Bronchus fibroblast of lung (primary cell): ENCODE data around the genes KCNMB2, ZNF639 and SOX2.

DNA sequence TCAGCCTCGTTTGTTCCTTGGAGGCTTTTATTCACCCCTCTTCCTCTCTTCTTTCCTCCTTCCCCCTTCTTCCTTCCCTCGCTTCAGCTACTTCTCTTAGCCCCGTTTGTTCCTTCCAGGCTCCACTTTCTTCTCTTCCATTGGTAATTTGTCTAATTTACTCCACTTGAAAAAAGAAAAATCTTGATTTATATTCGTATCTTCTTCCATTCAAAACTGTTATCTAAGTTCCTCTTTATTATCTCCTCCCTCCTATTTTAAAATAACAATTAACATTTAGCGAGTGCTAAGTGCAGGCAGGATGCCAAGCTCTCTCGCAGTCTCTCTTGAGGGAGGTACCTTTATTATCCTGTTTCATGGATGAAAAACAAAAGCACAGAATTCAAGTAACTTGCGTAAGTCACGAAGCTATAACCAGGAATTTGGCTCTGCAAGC lies 418.9 kb upstream of the NAALADL2 start:
- RAMPAGE, long total RNA: no peak

DNA sequence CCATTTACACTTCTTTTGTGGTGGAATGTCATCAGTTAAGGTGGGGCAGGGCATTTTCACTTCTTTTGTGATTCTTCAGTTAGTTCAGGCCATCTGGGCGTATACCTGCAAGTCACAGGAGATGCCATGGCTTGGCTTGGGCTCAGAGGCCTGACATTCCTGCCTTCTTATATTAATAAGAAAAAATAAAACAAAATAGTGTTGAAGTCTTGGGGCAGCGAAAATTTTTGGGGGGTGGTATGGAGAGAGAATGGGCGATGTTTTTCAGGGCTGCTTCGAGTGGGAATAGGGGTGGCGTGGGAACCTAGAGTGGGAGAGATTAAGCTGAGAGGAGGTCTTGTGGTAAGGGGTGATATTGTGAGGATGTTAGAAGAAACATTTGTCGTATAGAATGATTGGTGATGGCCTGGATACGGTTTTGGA lies 875.4 kb downstream of the TBL1XR1 start:
- RAMPAGE, long total RNA: no peak

DNA sequence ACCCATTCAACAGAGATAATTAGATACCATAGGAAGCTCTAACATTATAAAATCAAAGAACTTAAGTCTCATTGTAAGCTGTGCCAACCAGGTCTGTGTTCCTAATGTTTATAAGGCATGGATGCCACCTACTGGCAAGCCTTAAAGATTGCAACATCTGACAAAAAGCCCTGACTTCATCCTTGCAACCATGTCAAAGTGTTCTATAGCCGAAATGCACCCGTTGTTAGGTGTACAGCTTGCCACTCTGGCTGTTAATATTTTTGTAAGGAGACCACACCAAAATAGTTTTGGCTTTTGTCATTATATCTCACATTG lies 258.3 kb downstream of the TBL1XR1 start:
- RAMPAGE, long total RNA: no peak

- RAMPAGE, long total RNA: no peak
Measured at GRCh38 chr3:177019601-177020004, 177.7 kb downstream of the TBL1XR1 start.

DNA sequence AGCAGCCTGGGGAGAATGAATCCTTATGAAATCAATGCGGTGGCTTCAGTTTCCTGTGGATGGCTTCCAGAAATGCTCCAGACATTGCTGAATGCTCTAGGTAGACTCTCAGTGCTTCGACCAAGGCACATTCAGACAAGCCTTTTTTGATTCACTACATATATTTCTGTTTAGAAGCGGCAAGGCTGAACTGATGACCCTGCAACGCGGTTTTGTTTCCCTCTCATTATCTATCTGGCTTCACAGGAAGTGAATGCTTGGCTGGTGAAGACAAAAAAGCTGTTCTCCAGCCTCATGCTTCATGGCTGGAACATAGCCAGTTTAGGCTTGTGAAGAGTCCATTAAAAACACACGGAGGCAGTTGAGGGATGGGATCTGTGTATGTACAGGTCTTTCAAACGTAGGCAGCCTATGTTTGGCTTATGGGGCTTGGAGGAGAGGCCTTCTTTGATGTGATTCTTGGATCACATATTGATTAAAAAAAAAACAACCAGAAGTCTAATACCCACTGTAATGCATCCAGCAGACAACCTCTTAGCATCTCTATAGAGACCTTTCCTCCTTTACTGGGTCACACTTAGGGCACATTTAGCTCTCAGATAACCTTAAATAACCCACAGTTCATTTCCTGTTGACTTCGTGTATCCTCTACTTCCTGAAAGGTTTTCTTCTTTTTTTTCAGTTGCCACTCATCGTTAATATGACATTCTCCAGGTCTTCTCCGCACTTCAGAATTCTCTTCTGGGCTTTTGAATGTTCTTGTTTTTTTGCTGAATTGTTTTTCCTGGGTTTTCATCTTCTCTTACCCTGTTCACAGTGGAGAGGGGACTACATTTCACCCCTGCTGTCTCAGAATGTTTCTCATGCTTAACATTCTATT lies 400.4 kb upstream of the TBL1XR1 start:
- RAMPAGE, long total RNA: no peak

- RAMPAGE, long total RNA: no peak
Measured at GRCh38 chr3:177827325-177827931, 630.1 kb upstream of the TBL1XR1 start.

DNA sequence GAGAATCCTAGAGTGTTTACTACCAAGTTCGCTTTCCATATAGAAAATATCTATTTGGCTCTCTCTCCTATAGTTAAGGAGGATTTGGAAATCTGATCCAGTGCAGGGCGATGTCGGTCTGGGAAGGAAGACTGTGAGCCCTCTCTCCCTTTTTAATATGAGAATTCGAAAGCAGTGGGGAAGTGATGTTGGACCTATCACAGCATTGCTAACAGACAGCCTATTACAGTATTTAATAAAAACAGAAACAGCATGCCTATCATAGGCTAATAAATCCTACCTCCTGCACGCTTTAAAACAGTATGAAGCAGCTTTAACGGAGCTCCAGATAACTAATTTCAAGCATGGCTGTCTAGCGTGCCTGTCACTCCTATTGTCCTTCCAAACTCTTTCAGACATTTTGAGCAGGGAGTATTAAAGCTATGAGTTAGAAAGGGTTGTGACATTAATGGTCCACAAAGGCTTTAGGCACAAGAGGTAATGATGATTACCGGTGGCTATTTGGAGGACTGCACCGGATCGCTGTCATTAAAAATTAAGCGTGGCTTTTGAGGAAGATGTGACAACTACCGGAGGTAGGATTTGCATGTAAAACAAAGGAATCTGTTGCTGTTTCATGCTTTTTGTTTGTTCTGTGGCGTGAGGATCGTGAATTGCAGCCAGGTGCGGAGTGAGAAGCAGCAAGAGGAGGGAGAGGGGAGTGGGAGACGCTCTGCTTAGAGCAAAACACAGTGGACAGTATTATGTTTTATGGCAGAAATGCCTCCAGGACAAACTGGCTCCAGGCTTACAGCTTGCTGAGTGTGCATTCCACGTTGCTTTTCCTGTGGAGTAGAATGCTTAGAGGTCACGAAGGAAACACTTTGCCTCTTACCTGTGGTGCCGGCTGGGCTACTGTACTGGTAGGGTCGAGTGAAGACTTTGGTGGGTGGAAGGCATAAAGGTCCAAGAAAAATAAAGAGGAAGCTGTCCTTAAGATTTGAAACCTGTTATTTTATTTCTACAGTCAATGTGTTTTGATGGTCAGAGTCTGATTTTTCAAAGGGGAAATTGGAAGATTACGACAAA lies at the start of gene KCNMB2:
KCNMB2 (plus strand) TSS at position 300 of the 1,068 bp plus-strand sequence.
- RAMPAGE, long total RNA: no peak

DNA sequence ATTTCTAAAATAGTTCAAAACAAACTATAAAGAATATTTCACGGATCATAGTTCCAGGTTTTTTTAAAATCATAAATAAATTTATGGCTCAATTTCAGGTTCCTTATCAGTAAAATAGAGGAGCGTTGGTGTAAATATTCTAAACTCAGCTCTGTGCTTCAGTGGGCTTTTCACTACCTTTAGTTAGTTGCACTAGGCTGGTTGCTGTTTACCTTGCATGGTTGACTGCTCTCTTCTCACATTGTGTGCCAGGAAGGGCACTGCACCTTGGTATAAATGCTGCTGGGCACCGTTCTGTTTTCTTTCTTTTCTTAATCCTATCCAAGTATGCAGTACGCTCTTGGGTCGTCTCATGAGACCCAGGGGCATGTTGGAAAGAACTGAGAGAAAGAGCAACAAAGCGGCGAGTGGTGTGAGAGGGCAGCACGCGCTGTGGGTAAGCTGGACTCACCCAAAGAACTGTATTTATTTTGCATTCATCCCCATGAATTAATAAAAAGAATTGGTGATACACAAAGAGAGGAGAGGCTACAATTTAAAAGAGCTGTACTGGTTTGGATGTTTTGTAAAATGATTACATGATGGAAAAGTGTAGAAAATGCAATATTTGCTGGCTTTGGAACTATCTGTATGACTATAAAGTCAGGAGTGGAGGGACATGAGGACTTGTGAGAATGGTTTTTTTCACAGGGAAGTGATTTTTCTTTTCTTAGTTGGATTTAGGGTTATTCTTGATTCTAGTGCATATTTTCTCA lies 22.5 kb downstream of the KCNMB2 start:
- RAMPAGE, long total RNA: no peak

DNA sequence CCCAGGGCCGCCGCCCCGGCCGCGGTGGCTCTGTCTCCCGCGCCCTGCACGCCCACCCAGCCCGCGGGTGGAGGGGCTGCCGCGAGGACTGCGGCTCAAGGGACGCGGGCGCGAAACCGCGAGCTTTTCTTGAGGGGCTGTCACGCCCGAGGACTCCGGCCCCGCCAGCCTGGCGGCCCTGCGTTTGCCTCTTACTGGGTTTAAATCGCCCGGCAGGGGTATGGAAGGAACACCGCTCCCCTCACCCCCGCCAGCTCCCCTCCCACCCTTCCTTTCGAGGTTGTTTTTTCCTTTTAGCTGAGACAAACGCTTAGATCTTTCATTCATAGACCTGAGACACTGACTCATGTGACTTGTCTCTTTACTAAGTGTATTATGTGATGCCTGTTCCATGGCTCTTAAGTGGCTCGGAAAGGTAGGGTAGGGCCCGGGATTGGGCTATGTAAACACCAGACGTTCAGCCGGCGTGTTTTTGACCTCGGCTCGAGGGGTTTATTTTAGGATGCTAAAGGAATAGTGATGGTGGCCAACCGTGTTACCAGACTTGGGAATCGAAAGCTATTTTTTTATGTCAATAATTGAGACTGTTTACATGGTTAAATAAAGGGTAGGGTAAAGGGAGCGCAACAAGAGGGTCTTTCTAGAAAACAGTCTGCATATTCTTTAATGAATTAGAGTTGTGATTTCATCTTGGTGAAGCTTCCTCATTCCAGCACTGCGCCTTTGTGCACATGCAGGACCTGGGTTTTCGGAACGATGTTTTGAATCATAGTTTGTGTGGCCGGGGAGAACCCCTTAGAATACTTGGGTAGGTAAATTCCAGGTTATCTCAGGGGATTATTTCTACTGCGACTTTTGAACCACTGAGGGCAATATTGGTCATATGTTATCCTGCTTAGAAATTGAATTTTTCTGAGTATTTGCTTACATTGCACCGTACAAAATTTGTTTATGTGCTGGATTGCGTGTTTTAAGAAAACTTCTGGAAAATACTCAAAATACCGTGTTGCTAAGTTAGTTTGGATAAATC lies 1.1 kb downstream of the PIK3CA start:
- RAMPAGE, long total RNA: no peak

GRCh38 chr3:179322135-179323158 lies at the start of gene ZNF639:
ZNF639 (plus strand) TSS chr3:179323031.
- RAMPAGE, long total RNA: no peak

- RAMPAGE, long total RNA: no peak
Measured at GRCh38 chr3:179563409-179563940, 749 bp downstream of the ACTL6A start.

DNA sequence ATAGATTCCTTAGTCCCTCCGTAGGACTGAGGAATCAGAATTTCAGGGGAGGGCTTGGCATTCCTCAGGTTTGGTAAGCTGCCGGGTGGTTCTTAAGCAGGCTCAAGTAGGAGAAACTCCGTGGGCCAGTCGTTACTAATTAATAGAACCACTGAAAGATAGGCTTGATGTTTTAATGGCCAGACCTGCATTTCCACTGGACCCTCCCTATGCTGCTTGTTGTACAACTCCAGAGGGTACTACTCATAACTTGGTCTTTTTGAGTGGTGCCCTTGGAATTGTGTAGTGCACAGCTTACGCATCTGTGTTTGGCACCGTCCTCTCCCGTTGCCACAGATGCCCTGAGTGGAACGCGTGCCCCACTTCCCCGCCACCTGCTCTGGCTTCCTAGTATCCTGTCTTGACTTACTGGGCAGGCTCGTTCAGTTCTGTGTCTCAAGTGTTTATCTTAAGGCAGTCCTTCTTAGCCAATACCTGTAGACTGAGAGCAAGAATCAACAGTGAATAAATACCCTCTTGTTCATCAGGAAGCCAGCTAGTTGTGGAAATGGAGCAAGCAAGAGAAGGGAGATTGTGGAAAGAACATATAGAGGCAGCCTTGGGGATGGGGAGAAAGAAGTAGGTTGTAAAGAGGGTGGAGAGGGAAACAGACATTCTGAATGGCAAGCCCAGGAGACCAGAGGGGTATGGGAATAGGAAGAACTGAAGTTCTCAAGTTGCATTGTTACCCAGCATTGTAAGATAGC lies 78.8 kb downstream of the USP13 start:
- RAMPAGE, long total RNA: no peak

- RAMPAGE, long total RNA: no peak
Measured at GRCh38 chr3:180032039-180032607, 4.6 kb downstream of the PEX5L start.

DNA sequence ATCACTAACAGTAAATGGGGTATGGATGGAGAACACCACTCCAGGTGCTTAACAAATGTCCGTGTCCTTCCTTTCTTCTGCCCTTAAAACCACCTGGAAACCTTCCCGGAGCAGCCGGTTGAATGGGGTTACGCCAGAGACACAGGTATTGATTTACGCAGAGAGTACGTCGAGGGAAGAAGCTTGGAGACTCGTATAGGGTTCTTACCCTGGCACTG lies 415 bp upstream of the TTC14 start:
- RAMPAGE, long total RNA: no peak

DNA sequence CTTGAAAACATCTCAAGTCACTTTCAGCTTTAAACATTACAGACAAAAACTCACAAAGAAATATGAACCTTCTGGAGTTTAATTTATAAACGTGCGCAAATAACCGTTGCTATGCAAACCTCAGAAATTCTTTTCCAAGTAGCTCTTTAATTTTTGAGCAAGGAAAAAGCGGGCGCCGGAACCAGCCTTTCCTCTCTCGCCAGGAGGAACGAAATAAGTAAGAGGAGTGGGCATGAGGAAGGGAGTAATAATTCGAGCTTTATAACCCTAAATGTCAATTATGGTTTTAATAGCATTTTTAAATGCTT lies 530 bp downstream of the CCDC39 start:
- RAMPAGE, long total RNA: no peak

GRCh38 chr3:180912829-180913546 lies 518 bp downstream of the FXR1 start:
- RAMPAGE, long total RNA: no peak

- RAMPAGE, long total RNA: no peak
Measured at GRCh38 chr3:181610284-181610836, 101.4 kb upstream of the SOX2 start.

DNA sequence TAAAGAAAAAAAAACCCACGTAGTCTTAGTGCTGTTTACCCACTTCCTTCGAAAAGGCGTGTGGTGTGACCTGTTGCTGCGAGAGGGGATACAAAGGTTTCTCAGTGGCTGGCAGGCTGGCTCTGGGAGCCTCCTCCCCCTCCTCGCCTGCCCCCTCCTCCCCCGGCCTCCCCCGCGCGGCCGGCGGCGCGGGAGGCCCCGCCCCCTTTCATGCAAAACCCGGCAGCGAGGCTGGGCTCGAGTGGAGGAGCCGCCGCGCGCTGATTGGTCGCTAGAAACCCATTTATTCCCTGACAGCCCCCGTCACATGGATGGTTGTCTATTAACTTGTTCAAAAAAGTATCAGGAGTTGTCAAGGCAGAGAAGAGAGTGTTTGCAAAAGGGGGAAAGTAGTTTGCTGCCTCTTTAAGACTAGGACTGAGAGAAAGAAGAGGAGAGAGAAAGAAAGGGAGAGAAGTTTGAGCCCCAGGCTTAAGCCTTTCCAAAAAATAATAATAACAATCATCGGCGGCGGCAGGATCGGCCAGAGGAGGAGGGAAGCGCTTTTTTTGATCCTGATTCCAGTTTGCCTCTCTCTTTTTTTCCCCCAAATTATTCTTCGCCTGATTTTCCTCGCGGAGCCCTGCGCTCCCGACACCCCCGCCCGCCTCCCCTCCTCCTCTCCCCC lies at the start of gene SOX2:
SOX2 (plus strand) TSS at position 311 of the 667 bp plus-strand sequence.
- RAMPAGE, long total RNA: no peak

DNA sequence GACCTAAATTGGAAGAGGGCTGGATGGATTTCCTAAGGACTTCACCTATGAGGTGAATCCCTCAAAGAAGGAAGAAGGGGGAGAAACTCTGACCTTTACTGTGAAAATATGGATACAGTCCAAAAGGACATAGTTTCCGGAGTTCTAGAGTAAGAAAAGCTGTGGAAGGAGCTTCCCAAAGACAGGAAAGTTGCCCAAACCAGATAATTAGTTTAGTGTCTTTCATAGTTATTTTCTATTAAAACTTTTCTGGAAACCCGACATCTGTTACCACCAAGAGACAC lies 6.8 kb downstream of the SOX2 start:
- RAMPAGE, long total RNA: no peak

- RAMPAGE, long total RNA: no peak
Measured at GRCh38 chr3:182241657-182242580, 530.2 kb downstream of the SOX2 start.